H7 (cell line): ENCODE measurements around the gene TNNC1.

DNA sequence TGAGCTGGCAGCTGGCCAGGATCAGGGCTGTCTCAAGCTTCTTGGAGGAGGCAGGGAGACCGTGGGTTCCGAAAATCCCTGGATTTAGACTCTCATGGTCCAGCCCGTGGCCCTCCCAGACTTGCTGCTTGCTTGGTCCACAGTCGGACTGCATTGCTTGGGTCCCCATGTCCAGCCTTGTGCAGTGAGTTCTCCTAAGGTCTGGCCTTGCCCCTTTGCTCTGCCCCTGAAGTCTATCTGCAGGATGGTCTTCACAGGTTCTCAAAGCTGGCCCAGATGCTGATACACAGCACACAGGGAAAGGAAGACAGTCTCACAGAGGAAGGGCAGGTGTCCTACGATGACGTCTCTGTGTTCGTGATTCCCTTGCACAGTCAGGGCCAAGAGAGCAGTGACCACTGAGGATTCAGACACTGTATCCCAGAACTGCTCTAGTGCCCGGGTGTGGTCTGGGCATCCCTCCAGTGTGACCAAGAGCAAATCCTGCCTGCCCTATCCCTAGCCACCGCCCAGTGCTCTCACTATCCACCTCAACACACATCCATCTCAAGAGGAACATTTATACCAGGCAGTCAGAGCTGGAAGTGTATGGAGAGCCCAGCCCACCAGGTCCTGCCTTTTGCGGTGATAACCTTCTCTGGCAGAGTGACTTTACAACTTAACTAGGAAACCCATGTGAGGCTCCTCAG, 4.0 kb downstream of the PPM1M start:
- RAMPAGE, long total RNA: no peak

DNA sequence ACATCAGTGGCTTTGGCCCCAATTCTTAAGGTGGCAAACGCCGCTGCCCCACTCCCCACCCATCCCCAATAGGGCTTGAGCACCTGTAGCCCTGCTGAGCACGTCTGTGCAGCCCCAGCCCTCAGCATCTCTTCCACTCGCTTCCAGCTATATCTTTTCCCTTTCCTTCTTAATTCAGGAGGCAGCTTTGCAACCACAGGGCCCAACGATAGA, 9.1 kb downstream of the PPM1M start:
- RAMPAGE, long total RNA: no peak

DNA sequence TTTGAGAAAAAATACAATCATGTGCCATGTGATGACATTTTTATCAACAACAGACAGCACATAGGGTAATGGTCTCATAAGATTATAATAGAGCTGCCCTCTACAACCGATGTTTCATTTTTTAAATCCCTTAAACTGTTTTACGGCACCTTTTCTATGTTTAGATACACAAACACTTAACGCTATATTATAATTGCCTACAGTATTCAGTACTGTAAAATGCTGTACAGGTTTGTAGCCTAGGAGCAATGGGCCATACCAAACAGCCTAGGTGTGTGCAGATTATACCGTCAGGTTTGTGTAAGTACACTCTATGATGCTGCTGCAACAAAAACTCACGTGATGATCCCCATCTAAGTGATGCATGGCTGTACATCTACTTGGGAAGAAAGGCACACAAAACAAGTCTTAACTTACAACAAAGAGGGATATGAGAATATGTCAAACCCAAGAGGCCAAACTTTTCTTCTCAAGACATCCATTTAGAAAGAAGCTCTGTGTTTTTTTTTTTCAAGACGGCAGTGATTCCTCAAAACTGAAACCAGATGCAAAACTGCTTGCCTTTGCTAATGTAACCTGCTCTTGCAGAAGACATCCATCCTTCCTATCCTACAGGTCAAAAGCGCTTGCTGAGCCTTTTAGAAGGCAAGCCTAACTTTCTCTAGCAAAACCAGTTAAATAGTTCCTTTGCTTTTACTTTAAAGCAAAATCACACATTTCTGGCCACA, 7.2 kb downstream of the WDR82 start:
- RAMPAGE, long total RNA: no peak

GRCh38 chr3:52379719-52380171, 30.1 kb downstream of the BAP1 start:
- RAMPAGE, long total RNA: no peak

- RAMPAGE, long total RNA: no peak
These were observed 21.6 kb downstream of the BAP1 start for GRCh38 chr3:52387997-52388752.

DNA sequence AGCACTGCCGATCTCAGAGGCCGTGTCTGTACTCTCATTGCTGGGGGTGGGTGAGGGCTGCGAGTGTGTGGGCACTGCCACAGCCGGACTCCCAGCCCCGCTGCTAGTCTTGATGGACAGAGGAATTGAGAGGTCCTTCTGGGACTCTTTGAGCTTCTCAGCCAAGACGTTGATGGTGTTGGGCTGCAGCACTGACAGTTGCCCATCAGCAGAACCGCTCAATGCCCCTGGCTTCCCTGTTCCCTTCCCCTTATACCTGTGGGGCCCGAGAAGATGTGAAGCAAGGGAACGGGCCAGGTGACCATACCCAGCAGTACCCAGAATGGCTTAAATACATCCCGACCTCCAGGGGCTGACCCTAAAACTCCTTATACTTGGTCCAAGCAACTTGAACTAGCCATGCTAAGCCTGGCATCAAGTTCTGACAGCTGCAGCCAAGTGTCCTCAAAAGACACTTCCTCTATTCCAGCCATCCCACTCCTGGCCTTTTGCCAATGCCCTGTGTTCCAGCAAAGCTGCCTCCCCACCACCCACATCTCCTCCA, 6.1 kb downstream of the BAP1 start:
- RAMPAGE, long total RNA: no peak

DNA sequence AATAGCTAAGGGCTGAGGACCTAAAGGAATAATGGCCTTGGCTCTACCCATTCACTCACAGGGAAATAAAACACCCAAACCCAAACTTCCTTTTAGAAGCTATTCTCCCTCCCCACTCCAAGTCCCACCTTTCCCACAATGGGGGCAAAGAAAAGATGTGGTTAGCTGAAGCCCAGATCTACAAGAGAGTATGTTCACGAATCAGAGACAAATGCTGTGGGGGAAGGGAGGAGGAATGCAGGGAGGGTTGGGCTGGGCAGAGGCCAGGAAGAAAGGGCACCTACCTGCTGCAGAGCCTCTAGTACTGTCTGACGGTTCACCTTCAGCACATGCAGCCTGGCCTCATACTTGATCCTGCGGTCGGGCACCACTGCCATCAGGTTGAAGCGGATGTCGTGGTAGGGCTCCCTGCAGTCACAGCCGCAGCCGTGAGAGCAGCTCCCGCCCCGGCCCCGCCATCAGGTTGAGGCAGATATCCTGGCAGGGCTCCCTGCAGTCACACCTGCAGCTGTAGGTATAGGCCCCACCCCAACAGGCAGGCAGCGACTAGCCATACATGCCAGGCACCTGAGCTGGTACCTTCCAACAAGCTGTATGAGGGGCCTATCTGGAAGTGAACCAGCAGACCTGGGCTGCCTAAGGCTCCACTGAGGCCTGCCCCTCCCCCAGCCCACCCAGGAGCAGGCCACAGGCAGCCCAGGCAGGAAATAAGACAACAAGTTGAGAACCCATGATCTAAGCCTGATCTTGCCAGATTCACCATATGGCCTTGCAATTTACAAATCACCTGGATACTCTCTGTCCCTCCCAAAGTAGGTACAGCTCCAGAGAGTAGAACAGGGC, 3.6 kb downstream of the BAP1 start:
- RAMPAGE, long total RNA: no peak

DNA sequence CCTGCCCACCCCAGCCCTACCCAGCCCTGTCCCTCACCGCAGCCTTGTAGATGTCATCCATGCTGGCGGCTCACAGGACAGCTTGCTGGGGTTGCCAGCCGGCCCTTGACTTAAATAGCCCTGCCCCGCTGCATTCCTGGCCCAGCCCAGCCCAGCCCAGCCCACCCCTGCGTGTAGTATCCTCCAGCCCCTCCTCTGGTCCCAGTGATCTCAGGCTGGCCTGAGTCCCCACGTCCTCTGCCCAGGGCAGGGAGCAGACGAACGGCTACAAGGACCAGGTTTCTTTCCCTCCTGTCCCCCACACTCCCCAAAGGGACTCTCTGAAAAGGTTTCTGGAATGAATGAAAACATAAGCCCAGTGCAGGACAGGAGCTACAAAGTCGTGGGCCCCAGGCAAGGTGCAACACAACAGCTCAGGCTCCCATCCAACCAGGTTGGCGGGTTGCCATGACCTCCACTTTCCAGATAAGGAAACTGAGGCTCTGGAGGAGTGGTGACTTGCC, at the start of gene TNNC1:
Gene TNNC1, minus strand, starts transcription at position 87 of the 503 bp plus-strand sequence.
- RAMPAGE, long total RNA: start-site peak on the minus strand centred at position 73 of the sequence, 13 bp wide, 20 reads

DNA sequence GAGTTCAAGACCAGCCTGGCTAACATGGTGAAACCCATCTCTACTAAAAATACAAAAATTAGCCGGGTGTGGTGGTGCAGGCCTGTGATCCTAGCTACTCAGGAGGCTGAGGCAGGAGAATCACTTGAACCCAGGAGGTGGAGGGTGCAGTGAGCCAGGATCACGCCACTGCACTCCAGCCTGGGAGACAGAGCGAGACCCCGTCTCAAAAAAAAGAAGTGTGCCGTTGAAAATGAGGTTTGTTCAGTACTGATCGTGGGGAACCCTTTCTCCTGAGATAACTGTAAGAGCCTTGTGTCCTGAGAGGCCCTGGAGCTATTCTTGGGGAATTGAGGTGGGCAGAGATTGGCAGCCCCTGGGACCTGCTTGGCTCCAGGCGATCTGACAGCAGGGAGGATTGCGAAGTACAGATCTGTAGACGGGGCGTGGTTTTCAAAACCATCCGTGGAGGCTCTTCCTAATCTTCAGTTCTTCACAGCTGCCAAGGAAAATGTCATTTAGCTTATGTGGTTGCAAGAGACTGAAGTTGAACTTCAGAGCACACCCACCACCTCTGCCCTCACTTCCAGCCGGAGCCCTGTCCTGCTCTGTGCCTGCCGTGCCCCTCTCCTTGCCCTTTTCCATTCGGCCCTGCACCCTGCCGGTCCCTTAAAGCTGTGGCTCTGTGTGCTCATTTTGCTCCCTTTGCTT, 12.8 kb downstream of the NISCH start:
- RAMPAGE, long total RNA: no peak

DNA sequence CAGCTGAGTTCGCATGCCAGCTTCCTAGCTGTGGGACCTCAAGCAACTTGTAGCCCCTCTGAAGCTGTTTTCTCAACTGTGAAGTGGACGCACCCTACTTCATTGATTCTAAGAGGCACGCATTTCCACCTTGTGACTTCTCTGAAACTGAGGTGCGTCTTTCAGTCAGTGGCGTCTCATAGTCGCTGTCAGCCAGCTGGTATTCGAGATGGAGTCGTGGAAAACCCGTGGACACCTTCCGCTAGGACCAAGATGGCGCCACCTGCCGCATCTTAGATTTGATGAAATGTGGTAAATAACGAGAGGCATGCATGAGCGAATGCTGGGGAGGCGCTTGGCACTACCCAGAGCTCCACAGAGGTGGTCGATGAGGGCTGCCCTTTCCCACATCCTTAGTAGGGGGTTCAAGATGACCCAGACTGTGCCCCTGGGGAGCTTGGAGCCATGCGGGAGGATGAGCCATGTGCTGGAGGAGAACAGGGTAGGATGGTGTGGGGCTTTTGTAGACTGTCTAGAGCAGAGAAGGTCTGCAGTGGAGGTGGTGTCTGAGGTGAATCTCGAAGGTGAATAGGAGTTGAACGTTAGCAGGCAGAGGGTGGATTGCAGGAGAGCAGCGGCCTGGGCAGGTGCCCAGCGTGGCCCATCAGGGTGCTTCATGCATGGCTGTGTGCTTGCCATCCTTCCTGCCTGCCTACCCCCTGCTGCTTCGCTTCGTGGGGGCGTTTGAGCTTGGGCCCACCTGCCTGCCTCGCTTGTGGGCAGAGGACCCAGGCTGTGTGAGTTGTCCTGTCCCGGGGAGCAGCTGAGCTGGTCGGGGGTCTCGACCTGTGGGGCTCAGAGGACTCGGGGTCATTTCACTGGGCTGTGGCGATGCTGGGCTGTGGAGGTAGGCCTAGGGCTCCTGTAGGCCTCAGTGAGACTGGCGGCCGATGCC, 12.4 kb upstream of the STAB1 start:
- RAMPAGE, long total RNA: no peak

- RAMPAGE, long total RNA: no peak
These were observed 621 bp downstream of the STAB1 start for GRCh38 chr3:52495742-52496175.

- RAMPAGE, long total RNA: no peak
These were observed 3.0 kb downstream of the STAB1 start for GRCh38 chr3:52497978-52498599.

DNA sequence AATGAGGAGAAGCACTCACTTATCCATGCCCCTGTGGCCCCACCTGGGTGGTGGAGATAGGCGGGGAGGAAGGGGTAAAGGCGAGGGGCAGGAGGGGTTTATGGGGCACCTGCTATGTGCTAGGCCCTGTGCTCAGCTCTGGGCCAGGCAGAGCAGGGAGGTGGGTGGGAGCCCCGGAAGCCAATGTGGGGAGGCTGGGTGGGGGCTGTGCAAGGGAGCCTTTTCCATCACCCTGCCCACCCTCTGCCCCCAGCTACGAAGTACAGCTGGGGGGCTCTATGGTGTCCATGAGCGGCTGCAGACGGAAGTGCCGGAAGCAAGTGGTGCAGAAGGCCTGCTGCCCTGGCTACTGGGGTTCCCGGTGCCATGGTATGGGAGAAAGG, 6.2 kb downstream of the STAB1 start:
- RAMPAGE, long total RNA: no peak

GRCh38 chr3:52594427-52594975, 58.1 kb downstream of the UQCC5 start:
- RAMPAGE, long total RNA: no peak

DNA sequence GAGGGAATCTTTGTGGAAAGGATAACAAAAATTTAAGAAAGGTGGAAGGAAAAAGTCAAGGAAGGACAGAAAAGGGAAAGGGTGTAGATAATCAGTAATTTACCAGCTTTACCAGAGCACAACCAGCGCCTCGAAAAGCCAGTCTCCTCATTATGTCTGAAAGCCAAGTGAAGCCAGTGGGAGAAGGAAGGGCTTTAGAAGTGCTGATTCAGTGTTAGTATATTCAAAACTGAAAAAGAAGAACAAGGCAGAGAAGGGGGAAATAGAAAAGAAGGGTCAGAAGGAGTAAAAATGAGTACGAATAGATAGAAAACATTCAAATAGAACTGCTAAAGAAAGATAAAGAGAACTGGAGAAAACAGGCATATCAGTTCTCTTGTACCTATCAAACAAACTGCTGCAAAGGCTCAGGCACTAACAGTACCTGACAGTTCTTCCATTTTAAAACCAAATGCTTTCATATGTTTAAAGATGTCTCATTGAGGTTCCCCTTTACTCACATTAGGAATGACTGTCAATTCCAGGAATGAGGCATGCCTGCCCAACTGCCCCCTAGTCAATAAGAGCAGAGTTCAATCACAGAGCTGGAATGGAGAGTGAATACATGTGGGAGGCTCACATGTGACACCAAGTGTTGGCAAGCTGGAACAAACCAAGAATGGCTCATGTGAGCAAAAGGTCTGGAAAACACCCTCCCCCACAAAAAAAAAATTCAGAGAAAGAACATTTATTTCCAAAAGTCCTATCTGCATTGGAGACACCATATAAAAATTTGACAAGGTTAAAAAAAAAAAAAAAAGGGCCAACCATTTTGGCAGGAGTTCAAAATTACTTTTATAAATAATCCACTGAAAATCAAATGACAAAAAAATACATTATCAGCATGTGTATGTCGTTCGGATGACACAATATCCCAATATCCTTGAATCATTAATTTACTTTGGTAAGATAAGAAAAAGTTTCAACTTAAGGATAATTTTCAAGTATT, 3.9 kb upstream of the GNL3 start:
- RAMPAGE, long total RNA: no peak

- RAMPAGE, long total RNA: no peak
These were observed 8.0 kb downstream of the GLT8D1 start for GRCh38 chr3:52697201-52698381.

GRCh38 chr3:52700276-52700944, 5.2 kb downstream of the GLT8D1 start:
- RAMPAGE, long total RNA: no peak

DNA sequence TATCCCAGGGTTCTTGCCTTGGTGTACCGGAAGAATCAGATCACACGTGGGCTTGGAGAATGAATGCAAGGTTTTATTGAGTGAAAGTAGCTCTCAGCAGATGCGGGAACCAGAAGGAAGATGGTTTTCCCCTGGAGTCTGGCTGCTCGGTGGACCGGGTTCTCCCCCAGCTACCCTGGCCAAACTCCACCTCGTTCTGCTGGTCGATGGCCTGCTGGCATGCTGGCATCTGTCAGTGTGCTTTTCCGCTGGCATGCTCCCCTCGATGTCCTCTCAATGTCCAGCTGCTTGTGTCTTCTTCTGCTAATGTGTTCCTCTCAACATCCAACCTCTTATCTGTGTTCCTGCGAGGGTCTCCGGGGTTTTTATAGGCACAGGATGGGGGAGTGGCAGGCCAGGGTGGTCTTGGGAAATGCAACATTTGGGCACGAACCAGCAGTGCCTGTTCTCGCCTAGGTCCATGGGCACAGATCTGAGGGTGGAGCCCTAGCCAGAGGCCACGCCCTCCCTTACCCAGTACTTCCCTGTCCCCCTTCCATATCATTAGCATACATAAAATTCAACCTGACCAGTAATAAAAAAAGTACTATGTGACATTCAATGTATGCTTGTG, 6.7 kb downstream of the SPCS1 start:
- RAMPAGE, long total RNA: no peak

GRCh38 chr3:52838944-52839725, 4.3 kb upstream of the MUSTN1 start:
- RAMPAGE, long total RNA: no peak

DNA sequence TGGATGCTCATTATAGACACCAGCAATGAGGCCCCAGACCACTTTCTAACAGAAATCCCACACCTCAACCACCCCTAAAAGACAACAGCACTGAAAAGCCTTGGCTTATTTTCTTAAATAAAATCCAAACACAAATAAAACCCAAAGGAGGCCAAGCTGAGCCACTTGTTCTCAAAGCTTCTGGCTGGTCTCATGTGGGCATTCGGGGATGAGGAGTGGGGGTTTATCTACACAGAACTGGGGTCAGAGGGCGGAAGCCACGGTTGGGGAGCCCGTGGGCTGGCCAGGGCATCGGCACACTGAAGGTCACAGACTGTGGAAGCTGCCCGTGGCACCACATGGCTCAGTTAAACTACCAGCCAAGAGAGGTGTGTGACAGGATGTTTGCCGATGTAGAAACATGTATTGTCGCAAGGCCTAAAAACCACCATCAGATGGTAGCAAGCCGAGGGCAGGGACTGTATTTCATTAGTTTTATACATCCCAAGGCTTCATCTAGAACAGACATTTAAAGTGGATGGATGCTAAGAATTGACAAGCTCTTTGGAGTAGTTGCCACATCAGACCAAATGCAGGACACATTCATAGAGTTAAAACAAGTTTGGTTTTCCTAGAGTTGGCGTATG, 9.4 kb upstream of the MUSTN1 start:
- RAMPAGE, long total RNA: no peak